Duodenum (tissue), 1 donor: ENCODE results near the genes FBXL20 and CSF3.

GRCh38 chr17:39201150-39201556 lies 1.1 kb downstream of the RPL19 start:
- PRO-cap = bidirectional peak, plus-strand start at chr17:39201329, minus-strand start at chr17:39201353

DNA sequence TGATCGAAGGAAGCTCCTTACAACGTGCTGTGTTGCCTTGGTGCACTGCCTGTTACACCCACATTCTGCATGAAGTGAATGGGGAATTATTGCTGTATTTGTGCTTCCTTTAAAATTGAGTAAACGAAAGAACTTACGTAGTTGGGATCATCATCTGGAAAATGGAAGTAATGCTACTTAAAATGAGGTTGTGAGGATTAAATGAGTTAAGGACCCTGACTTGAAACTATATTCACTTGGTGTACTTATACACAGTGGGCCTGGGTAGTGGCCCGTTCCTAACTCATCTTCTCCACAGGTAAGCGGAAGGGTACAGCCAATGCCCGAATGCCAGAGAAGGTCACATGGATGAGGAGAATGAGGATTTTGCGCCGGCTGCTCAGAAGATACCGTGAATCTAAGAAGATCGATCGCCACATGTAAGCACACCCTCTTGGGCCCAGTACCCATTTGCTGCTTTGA lies 2.6 kb downstream of the RPL19 start:
- PRO-cap = no peak

DNA sequence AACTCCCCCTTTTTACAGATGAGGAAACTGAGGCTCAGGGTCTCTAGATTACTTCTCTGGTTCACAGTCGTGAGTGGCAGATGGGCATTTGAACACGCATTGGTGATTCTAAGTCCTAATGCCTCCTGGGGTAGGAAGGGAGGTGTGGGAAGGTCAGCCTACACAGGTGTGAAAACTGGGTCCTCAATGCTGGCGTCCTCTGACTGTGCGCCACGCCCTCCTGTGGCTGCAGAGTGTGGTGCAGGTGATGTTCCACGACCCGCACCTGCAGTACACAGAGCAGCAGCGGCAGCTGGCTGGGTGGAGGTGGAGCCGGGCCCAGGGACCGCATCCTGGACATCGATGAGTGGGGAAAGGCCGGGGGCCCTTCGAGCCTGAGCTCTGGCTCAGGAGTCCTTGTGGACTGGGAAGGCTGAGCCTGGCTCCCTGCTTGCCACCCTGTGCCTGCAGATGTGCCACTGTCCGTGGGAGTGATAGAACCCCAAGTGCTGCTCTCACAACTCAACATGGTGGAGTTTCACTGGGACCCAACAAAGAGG lies 13.9 kb upstream of the STAC2 start:
- PRO-cap = no peak

DNA sequence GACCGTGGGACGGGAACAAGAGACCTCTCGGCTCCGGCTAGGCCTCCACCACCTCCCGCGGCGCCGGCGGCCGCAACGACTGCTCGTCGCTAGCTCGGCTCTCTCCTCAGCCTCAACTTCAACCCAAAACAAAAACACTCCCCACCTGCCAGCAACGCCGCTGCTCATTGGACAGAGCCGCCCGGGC lies at the start of gene FBXL20:
Gene FBXL20, minus strand, starts transcription at position 106 of the 187 bp plus-strand sequence.
- PRO-cap = bidirectional peak, plus-strand start outside the sequence, minus-strand start at position 105 of the sequence

DNA sequence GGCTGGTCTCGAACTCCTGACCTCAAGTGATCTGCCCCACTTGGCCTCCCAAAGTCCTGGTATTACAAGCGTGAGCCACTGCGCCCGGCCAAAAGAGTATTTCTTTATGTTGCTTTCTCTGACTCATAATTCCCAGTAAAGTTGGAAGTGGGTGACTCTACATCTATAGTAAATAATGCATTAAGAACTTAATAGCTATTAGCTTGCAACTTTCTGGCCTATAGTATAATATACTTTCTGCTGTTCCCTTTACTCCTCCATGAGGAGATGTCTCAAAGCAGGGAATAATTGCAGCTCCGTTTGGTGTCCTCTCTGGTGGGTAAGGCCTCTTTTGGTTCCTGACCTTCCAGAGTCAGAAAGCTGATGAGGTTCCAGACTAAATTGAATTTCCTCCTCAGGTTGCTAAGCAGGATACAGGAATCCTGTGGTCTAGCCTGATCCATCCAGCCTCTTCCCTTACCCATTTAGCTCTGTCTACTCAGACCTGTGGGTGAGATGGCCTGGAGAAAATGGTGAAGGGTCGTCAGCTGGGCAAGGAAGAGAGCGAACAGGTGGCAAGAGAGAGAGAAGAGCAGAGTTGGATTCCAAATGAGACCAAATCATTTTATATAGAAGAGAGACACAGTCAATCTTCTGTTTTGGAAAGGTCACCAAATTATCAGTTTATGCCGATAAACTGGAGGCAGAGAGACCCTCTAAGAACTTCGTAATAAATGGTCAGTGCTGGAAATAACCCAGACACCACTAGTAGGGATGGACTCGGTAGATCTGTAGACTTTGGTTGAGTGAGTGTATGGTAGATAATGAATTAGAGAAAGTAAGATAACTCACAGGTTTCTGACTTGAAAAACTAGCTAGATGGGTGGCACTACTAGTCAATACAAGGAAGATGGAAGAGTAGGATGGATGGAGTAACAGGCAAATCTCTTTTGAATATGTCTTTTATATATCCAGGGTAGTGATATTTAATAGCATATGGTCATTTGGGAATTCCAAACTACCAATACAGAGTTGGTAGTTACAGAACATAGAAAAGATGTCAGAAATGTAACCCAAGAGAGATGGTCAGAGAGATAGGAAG lies 42.3 kb downstream of the CDK12 start:
- PRO-cap = no peak

DNA sequence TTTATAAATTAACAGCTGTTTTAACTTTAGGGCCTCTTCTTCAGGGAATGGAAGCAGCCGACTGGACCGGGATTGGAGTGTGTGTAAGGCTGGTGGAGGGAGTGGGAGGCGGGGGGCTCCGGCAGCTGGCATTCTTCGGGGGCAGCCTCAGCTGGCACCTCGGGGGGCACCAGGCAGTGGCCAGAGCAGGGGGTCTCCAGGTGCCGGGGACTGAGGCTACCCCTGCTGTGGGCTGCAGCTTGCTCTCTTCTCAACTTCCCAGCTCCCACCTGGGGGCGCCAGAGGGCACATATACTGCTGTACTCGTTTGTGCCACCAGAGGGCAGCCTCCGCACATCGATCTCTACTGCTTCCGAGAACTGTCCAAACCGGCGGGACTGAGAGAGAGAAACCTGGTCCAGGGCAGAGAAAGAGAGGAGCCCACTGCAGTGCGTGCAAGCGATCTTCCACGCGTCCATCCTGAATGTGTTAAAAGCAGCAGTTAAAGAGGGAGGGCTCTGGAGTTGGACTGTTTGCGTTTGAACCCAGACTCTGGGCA lies 4.9 kb upstream of the PPP1R1B start:
- PRO-cap = no peak

- PRO-cap = no peak
Observed at GRCh38 chr17:39625023-39625822, 1.5 kb upstream of the PPP1R1B start.

- PRO-cap = no peak
Observed at GRCh38 chr17:39639603-39640124, 2.7 kb downstream of the STARD3 start.

GRCh38 chr17:39641754-39642420 lies 4.9 kb downstream of the STARD3 start:
- PRO-cap = no peak

DNA sequence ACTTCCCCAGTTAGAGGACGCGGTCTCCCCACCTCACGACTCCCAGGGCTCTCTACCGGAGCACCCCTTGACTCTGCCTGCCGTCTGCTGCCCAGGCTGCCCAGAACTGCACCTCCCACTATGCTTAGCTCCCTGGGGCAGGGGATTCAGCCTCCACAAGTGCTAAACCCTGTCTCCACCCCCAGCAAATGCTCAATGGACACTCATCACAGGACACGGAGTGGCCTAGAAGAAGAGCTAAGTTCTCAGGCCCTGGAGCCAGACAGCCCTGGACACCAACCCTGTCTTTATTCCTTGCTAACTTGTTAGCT lies 7.9 kb downstream of the PGAP3 start:
- PRO-cap = no peak

DNA sequence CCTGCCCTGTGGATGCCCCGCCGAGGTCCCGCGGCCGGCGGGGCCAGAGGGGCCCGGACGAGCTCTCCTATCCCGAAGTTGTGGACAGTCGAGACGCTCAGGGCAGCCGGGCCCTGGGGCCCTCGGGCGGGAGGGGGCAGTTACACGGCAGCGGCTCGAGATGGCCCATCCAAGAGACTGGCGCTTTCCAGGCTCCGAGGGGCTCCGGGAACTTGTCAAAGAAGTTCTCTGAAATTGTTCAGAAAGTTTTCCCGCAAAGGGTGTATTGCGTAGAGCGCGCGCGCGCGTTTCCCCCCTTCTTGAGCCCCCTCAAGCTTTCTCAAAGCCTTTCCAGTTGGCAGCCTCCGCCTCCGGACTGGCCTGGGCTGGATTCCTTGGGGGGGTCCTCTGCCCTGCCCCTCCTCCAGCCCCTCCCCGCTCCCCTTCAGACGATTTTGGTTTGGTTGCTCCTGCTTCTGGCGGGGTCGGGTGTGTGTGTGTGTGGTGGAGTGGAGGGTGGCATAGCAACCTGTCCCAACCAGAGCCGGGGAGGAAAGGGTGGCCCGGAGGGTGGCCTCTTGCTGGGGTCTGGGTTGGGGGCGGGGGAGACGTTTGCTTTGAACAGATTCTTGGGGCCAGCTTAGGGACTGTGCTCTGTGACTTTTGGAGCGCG lies 614 bp downstream of the ERBB2 start:
- PRO-cap = no peak

DNA sequence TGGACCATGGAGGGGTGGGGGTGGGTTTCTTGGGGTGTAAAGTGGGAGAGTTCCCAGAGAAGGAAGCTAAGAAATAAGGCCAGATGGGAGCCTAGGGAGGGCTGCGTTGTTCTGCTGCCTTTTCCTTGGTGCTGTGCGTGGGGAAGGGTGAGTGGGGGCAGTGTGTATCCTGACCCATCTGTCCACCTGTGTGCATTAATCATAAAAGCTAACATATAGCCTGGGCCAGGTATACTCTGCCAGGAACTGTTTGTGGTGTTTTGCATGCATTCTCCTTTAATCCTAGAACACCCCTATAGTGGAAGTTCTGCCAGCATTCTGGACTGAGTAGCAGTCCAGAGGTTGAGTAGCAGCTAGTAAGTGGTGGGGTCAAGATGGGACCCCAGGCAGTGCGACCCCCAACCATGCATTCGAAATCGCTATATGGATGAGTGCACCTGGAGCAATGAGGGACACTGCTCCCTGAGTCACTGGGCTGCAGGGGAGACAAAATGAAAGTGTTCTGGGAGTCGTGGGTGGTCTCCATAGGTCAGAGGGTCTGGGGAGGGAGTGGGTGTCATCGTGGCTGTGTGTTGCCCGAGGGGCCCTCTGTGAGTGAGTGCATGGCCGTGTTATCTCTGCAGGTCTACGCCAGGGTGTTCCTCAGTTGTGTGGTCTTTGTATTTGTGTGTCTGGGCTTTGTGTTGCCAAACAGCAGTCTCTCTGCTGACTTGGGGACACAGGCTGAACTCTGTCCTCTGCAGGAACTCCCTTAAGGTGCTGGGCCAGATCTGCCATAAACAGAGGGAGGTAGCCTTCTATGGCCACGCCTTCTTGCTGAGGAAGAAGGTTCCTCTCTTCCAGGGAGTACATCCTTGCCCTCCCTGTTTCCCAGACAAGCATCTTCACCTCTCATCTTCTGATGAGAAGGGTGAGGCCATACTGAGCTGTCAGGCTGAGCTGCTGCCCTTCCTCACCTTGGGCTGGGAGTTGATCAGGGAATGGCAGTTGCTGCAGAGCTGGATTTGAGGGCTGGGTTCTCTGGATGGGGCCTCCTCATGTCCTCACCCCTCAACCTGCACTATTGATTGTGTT lies 1.5 kb downstream of the ERBB2 start:
- PRO-cap = unidirectional peak, minus-strand start at position 701 of the sequence

DNA sequence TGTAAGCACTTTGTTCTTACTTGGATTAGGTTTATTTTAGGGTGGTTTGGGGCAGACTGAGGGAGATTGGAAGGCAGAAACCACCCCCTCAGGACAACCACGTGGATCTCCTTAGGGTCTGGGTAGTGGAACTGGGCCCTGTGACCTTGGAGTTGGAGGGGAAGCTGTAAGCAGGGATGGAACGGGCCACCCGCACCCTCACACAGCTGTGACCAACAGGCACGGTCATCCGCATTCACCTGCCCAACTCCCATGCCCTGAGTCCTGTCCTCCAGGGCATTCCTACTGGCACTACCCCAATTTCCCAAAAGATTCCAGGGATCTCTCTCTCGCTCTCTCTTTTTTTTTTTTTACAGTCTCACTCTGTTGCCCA lies 15.4 kb downstream of the GRB7 start:
- PRO-cap = no peak

GRCh38 chr17:39864899-39865415 lies 845 bp upstream of the IKZF3 start:
- PRO-cap = no peak

- PRO-cap = no peak
Observed at GRCh38 chr17:39917067-39917635, 1.3 kb downstream of the GSDMB start.

GRCh38 chr17:40015321-40015916 lies at the start of gene CSF3:
Gene CSF3 (plus strand): TSS chr17:40015440.
- PRO-cap = no peak

- PRO-cap = bidirectional peak, plus-strand start at chr17:40071271, minus-strand start at chr17:40071155
Observed at GRCh38 chr17:40070831-40071330, 8.1 kb downstream of the THRA start.

DNA sequence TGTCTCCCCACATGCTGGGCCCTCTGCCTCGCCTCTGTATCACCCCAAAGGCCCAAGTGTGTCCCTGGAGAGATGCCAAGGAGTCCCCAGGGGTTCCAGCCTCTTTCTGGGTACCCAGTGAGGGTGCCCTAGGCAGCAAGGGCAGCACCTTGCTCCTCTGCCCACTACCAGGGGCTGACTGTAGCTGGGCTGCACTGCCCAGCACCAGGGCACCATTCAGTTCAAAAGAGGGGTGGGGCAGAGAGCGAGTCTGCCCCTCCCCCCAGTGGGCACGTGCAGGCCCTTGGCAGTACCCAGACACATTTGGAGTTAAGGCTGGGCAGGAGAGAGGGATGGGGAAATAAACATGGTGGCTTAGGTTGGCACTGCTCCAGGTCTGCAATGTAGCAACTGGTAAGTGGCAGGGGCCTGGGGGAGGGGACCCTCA lies 9.0 kb downstream of the THRA start:
- PRO-cap = bidirectional peak, plus-strand start at position 302 of the sequence, minus-strand start at position 163 of the sequence

GRCh38 chr17:40087973-40089001 lies 12.1 kb downstream of the NR1D1 start:
- PRO-cap = no peak

GRCh38 chr17:40092980-40094222 lies 7.0 kb downstream of the NR1D1 start:
- PRO-cap = no peak